Vermiform appendix (tissue), 1 donor: ENCODE measurements around a stretch of chr1.

GRCh38 chr1:183130007-183130819, 55.9 kb upstream of the LAMC2 start:
- PRO-cap = no peak

- PRO-cap = unidirectional peak, plus-strand start at chr1:183178650
These were observed 7.6 kb upstream of the LAMC2 start for GRCh38 chr1:183178339-183178940.

GRCh38 chr1:183209585-183210004, 23.5 kb downstream of the LAMC2 start:
- PRO-cap = no peak

- PRO-cap = no peak
These were observed 105.7 kb downstream of the LAMC2 start for GRCh38 chr1:183291686-183292326.

- PRO-cap = no peak
These were observed 115.1 kb downstream of the LAMC2 start for GRCh38 chr1:183301195-183301627.

GRCh38 chr1:183470903-183471854, 1.1 kb upstream of the SMG7 start:
- PRO-cap = bidirectional peak, plus-strand start at chr1:183471087, minus-strand start at chr1:183471158; bidirectional peak, plus-strand start at chr1:183471266, minus-strand start at chr1:183471339; bidirectional peak, plus-strand start at chr1:183471522, minus-strand start at chr1:183471463

DNA sequence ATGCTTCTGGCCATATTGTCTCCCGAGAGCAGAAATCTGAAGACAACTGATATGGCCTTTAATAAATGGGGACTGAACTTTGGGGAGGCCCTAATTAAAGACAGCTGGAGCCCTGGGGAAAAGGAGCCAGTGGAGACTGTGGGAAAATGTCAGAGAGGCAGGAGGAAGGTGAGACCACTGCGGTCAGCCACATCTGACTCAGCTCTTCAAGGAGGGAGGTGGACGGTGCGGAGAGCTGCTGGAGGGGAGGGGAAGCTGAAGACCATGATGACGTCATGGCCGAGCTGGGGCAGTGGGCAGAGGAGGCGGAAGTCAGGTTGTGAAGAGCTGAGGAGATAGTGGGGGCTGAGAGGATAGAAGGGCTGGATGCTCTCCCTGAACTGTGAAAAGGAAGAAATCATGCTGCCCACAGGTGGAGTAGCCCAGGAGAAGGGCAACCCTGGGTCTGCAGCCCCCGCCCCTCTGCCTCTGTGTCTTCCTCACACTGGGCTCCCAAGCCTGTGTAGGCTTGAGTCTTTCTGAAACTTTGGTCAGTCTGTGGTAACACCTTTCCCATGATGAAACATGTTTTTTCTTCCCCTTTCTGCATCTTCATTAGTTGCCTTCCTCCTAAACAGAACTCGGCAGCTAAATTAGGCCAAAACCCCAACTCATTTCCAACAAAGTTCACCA, 14.1 kb upstream of the NCF2 start:
- PRO-cap = no peak

- PRO-cap = no peak
These were observed 18.9 kb upstream of the NCF2 start for GRCh38 chr1:183609154-183609660.

GRCh38 chr1:183871602-183871984, 66.7 kb downstream of the RGL1 start:
- PRO-cap = no peak

DNA sequence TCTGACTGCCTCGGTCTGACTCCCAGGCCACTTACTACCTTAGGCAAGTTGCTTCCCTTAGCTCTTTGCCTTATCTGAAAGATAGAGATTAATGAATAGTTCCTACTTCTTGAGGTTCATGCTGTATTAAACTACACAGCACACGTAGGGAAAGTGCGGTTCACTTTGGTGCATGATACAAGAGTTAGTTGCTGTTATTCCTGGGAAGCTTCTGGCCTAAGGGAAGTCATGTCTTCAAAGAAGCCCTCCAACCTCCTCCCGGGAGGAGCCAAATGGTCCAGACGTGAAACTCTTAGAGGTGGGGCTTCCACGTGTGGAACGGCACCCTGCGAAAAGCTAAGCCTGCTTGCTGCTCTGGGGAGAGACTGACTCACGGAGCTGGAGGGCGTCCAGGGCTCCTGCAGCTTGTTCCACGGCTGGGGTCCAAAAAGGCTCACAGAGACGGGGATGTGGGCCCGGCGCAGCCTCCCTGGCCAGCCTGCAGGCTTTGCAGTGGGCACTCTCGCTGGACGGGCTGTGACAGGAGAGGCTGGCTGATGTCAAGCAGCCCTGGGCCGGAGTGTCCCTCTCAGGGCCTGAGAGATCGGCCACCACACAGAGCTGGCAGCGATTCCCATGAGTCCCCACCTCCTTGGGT, 105.2 kb downstream of the COLGALT2 start:
- PRO-cap = no peak

- PRO-cap = no peak
These were observed 22.0 kb downstream of the TSEN15 start for GRCh38 chr1:184073592-184073857.

DNA sequence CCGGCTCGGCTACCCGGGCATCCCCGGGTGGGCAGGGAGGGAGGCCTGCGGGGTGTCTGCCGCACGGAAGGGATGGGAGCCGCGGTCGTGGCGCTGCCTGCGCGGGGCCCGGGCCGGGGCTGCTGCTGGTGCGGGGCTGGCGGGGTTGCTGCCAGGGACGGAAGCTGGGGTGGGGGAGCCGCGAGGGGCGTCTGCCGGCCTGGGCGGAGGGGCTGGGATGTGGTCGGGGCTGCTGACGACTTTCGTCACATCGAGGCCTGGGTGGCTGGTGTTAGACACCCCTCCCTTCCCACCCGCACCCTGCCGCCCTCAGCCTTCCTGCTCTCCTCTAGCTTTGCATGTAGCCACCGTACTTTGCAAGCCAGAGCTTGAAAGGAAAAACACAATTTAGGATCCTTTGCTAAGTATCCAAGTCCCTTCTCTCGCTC, 610 bp downstream of the C1orf21 start:
- PRO-cap = no peak

DNA sequence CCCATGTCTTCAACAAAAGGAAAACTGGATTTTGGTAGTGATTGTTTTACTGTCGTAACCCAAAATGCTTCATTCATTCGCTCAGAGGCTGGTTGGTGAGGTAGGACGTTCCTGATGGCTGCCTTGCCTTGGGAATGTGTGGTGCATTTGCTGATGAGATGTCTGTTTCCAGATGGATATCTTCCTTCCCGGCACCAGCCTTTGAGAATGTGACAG, 117.5 kb downstream of the C1orf21 start:
- PRO-cap = no peak

- PRO-cap = no peak
These were observed 123.4 kb downstream of the C1orf21 start for GRCh38 chr1:184510183-184510767.

GRCh38 chr1:184529318-184529767, 142.5 kb downstream of the C1orf21 start:
- PRO-cap = no peak

DNA sequence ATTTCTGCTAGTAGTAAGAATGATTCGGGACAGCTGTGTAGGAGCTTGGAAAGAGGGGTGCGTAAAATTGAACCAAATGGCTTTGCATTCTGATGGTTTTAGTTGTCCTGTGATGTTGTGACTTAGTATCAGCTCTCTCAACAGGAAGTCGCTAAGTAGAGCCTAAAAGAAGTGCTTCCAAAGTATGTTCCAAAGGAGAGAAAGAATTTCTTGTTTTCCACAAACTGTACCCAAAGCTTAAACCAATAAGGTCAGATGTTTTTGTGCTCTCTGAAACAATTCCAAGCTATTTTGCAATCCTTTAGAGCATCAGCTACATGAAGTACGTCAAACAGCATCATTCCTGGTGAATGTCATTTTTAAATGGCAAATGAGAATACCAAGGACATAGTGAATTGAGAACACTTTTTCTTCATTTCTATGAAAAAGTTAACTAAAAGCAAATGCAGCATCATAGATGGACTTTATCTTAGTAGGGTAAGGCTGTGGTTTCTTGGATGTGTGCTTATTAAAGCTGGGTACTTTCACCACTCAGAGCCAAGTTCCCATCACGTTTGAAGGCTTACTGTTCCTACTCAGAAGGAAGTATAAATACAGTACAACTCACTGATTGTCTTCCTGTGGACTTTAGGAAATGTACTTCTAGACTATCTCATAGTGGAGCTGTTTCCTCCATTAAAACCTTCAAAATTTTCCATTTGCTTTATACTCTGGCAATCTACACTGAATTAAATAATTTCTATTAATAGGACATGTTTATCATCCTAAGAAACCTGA, 148.6 kb downstream of the C1orf21 start:
- PRO-cap = no peak

DNA sequence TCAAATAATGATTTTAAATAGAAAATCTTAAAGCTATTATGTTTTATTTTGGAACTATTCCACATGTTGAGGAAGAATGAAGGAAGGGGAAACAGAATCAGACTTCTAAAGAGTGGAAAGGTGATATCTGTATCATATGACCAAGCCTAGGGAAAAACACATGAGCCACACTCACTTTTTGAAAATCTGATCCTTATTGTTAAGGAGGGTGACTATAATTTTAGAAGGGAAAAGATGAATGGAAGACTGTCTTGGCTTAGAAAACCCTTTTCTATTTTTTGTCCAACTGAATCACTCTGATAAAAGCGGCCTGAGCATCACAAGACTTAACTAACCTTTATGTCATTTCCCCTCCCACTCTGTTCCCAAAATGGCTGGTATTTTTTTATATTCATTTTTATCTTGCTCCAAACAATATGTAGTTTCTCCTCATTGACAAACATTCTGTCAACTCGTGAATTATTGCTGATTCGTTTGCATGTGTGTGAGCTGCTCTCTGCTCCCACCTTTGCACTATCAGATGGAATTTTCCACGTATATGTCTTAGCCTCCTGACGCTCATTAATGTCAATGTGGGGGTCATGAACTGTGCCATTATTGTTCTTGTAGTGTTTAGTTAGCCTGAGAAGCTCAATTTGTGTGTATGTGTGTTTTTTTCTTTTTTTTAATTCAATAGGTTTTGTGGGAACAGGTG, 169.9 kb downstream of the C1orf21 start:
- PRO-cap = no peak

DNA sequence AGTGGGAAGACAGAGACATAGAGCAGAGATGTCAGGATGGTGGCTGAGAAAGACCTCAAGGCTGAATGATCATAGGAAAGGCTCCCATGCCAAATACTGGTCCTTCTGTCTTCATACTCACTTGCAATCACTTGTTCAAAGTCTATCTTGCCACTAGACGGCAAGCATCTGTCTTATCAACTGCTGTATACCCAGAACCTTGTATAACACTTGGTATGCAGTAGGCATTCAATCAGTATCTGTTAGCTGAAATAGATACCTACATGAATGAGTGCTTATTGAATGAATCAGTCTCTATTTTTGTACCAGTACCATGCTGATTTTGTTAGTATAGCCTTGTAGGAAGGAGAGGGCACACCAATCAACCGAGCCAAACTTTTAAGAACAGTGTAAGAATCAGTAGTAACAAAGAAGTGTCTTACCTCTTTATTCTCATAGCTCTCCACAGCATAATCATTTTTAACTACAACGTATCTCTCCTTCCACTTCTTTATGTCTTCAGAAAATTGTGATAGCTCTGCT, 80.6 kb downstream of the NIBAN1 start:
- PRO-cap = no peak

DNA sequence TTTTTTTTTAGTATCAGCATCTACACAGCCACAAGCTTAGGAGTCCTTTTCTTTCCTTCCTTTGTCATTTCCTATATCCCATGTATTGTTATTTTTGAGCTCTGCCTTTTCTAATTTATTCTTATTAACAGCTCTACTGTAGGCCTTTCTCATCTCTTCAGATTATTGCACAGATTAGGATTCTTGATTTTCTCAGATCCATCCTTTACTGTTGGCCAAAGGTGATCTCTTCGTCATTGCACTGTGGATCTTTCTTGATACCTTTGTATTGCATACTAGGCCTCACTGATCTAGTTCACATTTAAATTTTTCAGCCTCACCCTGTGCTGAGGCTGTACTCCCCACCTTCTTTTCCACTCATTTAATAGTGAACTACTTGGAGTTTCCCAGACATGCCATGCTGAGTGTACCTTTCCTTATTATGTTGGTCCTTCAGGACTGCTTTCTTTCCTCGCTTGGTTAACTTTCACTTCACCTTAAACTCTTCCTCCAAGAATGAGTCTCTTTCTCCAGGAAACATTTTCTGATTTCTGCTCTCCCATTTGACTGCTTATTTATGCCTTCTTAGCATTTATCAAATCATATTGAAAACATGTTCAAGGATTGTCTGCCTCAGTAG, 20.7 kb downstream of the RNF2 start:
- PRO-cap = unidirectional peak, plus-strand start at position 519 of the sequence

DNA sequence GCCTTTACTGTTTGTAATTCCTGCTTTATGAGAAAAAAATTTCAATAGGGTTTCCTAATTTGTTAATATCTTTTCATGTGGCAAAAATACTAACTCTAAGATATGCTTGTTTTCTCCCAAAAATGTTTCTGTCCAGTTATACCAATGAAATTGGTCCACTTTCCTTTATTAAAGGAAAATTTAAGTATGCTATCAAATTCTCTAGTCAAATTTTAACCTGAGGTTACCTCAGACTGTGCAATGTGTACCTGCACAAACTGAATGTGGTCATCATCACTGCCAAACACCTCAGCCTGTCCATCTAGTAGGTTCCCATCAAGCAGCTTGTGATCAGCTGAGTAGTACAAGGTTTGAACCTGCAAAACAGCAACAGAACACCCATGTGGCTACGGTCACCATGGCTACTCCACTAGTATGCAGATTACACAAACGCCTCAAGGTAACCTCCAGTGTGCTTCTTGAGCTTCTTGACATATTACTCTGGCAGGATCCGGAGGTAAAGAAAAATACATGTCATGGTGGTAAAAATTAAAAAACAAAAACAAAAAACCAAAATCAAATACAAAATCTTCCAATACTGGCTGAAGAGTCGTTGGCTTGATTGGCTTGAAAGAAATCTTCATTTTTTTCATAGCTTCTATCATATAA, 11.6 kb downstream of the IVNS1ABP start:
- PRO-cap = no peak